Subcutaneous adipose tissue (tissue), 3 donors: ENCODE measurements around a stretch of chr1.

DNA sequence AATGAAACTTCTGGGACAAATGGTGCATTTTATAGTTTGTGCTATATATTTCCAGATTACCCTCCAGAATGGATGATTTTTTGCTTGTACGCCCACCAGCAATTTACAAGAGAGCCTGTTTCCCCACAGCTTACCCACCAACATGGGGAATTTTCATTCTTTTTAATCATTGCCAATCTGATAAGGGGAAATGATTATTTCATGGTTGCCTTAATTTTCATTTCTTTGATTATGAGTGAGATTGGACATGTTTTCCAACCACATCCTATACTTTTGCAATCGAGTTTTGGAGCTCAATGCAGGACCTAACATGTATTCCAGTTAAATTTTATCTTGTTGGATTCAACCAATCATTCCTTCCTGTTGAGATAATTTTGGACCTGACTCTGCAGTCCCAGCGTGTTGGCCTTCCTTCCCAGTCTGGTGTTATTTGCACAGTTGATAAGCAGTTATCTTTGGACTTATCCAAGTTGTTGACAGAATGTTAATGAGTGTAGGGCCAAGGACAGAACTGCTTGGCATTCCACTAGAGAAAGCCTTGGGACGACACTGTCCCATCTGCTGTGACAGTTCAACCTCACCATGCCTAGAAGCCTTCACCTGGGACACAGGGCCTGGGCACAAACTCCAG, 104.3 kb upstream of the SLC25A33 start:
- PRO-cap: no peak
- RAMPAGE, long total RNA, 3 experiments: no peak in any of the 3 experiments

DNA sequence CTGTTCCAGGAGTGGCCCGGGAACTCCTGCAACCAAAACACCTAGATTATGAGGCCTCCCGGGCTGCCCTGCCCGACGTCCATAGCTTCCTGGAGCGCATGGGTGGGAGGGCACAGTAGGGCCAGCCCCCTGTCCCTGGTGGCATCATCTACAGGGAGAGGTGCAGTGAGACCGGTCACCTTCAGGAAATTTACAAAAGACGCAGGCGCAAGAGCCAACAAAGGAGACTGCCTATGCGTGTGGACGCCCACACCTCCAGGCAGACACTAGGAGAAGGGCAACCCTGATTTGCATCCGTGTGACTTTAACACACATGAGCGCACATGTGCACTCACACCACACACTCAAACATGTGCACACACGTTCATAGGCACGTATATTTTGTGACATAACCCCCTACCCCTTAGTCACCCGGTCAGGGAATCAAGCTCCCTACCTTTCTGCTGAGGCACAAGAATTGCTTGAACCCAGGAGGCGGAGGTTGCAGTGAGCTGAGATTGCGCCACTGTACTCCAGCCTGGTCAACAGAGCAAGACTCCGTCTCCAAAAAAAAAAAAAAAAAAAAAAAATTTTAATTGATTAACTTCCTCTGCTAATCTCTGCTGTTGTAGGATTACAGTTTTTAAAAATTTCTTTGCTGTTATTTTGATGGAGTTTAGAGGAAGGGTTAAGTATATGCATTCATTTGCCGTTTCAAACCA, 84.7 kb upstream of the SLC25A33 start:
- PRO-cap: no peak
- RAMPAGE, long total RNA, 3 experiments: no peak in any of the 3 experiments

DNA sequence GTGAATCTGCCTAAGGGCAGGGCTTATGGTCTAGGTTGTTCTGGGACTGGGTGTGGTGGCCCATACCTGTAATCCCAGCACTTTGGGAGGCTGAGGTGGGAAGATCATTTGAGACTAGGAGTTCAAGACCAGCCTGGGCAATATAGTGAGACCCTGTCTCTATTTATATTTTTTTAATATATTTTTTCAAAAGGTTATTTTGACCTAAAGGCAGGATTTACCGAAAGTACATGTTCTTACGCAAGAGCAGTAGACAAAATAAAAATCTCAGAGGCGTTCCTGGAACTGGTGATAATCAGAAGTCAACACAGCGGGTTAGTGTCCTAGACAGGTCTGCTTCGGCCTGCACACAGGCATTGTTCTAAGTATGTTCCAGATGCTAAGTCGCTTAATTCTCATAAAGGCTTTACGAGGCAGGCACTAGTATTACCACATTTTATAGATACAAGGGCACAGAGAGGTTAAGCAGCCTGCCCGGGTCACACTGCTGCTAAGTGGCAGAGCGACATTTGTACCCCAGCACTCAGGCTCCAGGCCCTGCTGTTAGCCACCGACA, 56.9 kb upstream of the SLC25A33 start:
- PRO-cap: no peak
- RAMPAGE, long total RNA, 3 experiments: no peak in any of the 3 experiments

DNA sequence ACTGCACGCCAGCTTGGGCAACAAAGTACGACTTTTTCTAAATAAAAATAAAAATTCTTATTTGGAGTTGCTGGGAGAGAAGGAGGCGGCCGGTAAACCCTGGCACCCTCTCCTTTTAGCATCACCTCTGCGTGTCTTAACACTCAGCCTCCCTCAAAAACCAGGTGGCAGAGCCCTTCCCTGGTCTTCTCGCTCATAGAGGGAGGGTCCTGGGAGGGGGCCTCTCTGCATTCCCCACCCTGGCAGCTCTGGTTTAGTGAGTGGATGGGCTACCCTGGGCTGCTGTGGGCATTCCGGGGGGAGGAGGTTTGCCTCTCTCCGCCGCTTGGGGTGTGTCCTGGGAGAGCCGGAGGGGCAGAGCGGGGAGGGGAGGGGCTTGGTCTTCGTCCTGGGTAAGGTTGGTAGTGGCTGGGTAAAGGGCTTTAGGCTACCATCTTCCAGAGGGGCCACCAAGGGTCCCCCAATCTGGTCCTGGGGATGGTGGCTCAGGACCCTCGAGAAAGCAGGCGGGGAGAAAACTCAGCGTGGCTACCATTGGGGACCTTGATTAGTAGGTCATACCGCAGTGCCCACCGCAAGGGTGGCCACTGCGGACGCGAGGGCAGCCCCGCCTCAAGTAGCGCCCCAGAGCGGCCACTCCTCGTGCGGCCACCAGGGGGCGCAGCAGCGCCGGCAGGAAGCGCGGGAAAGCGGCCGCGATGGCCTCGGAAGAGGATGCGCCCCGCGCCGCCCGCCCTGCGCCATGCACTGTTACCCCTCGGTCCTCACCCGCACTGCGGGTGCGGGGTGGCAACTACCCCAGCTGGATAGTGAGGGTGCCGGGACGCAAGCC, 44.3 kb upstream of the SLC25A33 start:
- PRO-cap: no peak
- RAMPAGE, long total RNA, 3 experiments: no peak in any of the 3 experiments

DNA sequence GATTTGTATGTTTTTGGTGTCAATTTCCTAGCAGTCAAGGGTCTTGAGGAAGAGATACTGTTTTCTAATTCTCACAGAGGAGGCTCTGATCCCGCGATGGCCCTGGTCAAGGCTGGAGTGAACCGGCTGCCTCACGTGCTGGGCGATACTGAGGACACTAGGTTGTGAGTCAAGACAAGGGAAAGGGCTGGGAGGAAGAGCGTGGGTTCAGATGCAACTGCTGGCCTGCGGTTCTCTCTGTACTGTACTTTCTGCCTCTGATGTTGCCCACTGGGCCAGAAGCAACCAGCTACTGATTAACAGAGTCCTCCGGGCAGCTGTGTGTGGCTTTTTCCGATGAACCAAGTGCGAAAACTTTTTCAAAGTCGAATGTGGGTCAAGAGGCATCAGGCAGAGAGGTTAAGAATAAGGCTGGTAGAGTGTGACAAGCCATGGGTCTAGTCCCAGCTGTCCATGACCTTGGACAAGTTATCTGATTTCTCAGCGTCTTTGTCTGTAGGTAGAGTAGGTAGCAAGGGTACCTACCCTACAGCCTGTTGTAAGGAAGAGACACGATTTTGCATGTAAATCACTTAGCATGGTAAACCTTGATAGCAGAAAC, 38.1 kb upstream of the SLC25A33 start:
- PRO-cap: no peak
- RAMPAGE, long total RNA, 3 experiments: no peak in any of the 3 experiments

DNA sequence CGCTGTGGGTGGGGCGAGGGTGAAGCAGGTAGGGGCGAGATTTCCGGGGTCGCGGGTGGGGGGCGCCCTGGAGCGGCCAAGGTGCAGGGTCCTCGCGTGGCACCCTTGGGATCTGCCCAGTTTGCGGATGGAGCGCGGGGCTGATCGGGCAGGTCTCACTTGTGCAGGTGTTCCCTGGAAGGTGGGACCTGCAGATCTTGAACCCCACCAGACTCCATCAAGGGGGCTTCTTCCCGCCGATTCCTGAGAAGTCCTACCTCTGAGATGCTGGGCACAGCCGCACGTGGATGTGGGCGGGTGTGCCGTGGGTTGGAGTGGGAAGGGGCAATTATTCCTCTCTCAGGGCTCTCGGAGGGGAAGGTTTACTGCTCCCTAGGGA, 1.3 kb downstream of the PIK3CD start:
- PRO-cap: no peak
- RAMPAGE, long total RNA, 3 experiments: no peak in any of the 3 experiments

GRCh38 chr1:9768552-9769027, 55.2 kb downstream of the CLSTN1 start:
- PRO-cap: no peak
- RAMPAGE, long total RNA, 3 experiments: no peak in any of the 3 experiments

GRCh38 chr1:9822643-9823795, 746 bp downstream of the CLSTN1 start:
- PRO-cap: no peak
- RAMPAGE, long total RNA, 3 experiments: no peak in any of the 3 experiments

- PRO-cap: no peak
- RAMPAGE, long total RNA, 3 experiments: no peak in any of the 3 experiments
Measured at GRCh38 chr1:9839480-9839836, 15.7 kb upstream of the CLSTN1 start.

GRCh38 chr1:9843884-9844494, 20.2 kb upstream of the CLSTN1 start:
- PRO-cap: no peak
- RAMPAGE, long total RNA, 3 experiments: no peak in any of the 3 experiments

- PRO-cap: no peak
- RAMPAGE, long total RNA, 3 experiments: no peak in any of the 3 experiments
Measured at GRCh38 chr1:9877884-9878525, 32.1 kb downstream of the CTNNBIP1 start.

DNA sequence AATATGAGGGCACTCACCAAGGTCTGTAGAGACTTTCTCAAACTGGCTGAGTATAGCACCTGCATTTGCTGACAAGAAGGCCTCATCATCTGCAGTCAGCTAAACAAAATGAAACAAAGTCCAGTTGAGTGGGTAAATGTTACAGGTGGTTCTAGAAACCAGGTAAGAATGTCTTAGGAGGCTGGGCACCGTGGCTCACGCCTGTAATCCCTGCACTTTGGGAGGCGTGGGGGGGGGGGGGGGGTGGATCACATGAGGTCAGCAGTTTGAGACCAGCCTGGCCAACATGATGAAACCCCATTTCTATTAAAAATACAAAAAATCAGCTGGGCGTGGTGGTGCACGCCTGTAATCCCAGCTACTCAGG, 11.3 kb downstream of the LZIC start:
- PRO-cap: no peak
- RAMPAGE, long total RNA, 3 experiments: no peak in any of the 3 experiments

- PRO-cap: no peak
- RAMPAGE, long total RNA, 3 experiments: no peak in any of the 3 experiments
Measured at GRCh38 chr1:10108844-10109646, 76.3 kb downstream of the UBE4B start.

GRCh38 chr1:10209543-10210414, 591 bp upstream of the KIF1B start:
- PRO-cap: bidirectional peak, plus-strand start at chr1:10209908, minus-strand start at chr1:10209924; bidirectional peak, plus-strand start at chr1:10210573, minus-strand start at chr1:10210362
- RAMPAGE, long total RNA, 3 experiments: no peak in any of the 3 experiments

- PRO-cap: no peak
- RAMPAGE, long total RNA, 3 experiments: no peak in any of the 3 experiments
Measured at GRCh38 chr1:10302622-10303083, 92.3 kb downstream of the KIF1B start.

DNA sequence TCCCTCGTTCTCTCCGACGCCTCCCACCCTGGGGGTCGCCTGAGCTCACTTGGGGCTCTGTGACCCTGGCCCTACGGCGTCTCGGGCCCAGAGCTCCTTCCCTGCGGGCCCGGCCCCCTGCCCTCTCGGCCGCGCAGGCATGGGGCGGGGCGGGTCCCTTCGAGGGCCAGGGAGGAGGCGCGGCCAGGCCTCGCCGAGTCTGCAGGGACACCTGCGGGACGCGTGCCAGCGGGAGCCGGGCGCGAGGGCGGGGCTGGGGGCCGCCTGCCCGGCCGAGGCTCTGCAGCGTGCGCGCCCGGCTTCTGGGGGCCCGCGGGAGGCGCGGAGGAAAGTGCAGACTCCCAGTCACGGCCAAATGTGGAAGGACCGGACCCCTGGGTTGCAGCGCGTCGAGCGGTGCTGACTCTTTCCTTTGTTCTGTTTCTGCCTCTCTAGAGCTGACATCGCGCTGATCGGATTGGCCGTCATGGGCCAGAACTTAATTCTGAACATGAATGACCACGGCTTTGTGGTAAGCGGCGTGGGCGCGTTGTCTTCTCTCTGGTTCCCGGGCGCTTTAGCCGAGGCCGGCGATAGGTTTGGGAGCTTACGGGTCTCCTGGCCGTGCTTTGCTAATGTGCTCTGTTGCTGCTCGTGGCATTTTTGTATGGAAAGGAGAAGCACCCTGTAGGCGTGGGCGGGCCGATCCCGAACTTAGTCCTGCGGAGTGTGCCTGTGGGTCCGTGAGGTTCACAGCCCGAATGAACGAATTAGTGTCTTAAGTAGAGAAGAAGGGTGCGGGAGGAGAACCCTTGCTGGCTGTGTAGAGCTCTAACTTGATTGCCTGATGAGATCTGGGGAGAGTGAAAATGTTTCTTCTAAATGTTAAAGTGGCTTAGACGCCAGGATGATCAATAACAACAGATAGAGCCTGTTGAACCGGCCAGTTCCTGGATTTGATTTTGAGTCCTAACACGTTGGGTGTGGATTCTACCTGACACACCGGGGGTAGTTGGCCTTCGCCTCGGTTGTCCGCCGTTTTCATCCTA, 644 bp downstream of the PGD start:
- PRO-cap: unidirectional peak, minus-strand start at position 133 of the sequence
- RAMPAGE, long total RNA, 3 experiments: start-site peak on the plus strand in 2 of 3 experiments, centred at positions 291 to 315 of the sequence, 31 to 148 reads per replicate

- PRO-cap: no peak
- RAMPAGE, long total RNA, 3 experiments: no peak in any of the 3 experiments
Measured at GRCh38 chr1:10457135-10457706, 7.4 kb downstream of the CORT start.

- PRO-cap: no peak
- RAMPAGE, long total RNA, 3 experiments: no peak in any of the 3 experiments
Measured at GRCh38 chr1:10496597-10496843, 21.8 kb downstream of the PEX14 start.

- PRO-cap: no peak
- RAMPAGE, long total RNA, 3 experiments: no peak in any of the 3 experiments
Measured at GRCh38 chr1:10519212-10519506, 44.4 kb downstream of the PEX14 start.

GRCh38 chr1:10556040-10556815, 81.5 kb downstream of the PEX14 start:
- PRO-cap: no peak
- RAMPAGE, long total RNA, 3 experiments: no peak in any of the 3 experiments